SK-N-SH (cell line): ENCODE data around the gene PAPOLB.

DNA sequence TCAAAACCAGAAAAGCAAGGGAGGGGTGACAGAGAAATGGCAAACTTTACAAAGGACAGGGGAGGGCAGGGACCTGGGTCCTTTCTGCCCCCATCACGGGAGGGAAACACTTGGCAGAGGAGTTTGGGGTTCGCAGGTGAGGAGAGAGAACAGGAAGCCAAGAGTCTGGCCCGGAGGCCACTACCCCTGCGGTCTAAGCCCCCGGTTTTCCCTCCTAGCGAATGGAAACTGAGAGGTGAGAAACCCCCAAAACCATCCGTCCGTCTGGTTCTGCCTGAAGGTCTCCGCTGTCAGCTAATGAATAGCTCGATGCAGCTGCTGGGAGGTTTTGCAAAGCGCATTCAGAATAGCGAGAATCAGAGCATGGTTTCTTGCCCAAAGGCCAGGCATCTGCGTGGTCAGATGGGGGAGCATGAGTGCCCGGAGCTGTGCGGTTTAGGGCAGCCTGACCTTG is 882 bp downstream of the AMZ1 start:
- RRBS: no CpG with 5 or more reads among the region's 15 CpGs
CAGE:
- cytosol, long polyA plus RNA: no peak
- long polyA plus RNA: no peak
- nucleus, long polyA plus RNA: no peak

- RRBS: no CpG with 5 or more reads among the region's 11 CpGs
CAGE:
- cytosol, long polyA plus RNA: no peak
- long polyA plus RNA: no peak
- nucleus, long polyA plus RNA: no peak
Measured at GRCh38 chr7:2715236-2715589, 27.2 kb downstream of the AMZ1 start.

DNA sequence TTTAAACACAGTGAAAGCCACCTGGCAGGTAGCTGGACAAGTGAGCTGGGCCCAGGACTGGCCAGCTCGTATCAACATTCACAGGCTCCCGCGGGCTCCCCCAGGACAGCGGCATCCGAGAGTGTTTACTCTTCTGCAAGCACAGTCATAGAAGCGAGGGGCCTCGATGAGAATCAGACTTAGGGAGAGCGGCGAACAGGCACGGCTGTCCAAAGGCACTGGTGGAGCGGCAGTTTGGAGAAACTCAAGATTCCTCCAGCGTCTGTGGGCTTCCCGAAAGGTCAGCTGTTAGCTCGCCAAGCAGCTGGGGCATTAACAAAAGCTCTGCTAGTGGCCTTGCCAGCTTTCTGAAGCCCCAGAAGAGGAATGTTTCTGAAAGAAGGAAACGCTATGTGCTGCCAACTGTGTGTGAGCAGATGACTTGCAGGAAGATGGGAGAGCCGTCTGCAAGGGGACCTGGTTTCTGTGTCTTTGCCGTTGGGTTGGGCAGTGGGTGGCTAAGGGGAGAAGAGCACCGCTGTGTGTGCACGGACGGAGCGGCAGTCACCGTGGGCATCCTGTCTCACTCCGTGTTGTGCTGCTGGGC is 41.9 kb downstream of the AMZ1 start:
- RRBS: no CpG with 5 or more reads among the region's 23 CpGs
CAGE:
- cytosol, long polyA plus RNA: no peak
- long polyA plus RNA: no peak
- nucleus, long polyA plus RNA: no peak

DNA sequence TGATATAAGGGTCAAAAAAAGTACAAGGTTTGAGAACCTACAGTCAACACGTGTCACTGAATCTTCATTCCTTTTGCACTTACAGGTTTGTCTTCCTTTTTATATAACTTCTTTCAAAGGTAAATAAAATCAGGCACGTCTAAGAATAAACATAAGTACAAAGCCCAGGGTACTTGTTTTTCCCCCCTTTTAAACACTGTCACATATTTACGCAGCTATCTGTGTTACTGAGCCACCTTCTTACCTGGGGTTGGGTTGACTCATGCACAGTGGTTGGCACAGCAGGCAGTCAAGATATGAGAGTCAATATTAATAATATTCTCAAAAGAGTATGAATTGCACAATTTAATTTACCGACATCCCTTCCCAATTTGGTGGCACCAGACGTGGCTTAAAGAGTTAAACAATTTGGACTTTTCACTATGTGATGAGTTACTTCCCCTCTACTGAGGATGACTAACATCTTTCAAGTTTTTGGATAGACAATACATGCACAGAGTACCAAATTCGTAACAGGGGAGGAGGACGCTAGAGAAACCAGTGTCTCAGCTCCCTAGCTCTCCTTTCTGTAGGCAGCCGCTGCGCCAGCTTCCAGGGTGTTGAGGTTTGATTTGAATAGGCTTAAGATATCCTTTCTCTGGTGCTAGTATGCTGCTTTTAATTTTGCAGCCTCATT is 69.3 kb downstream of the GNA12 start:
- RRBS: no CpG with 5 or more reads among the region's 9 CpGs
CAGE:
- cytosol, long polyA plus RNA: no peak
- long polyA plus RNA: no peak
- nucleus, long polyA plus RNA: no peak

GRCh38 chr7:2784529-2785349 is 59.4 kb downstream of the GNA12 start:
- RRBS: no CpG with 5 or more reads among the region's 7 CpGs
CAGE:
- cytosol, long polyA plus RNA: no peak
- long polyA plus RNA: no peak
- nucleus, long polyA plus RNA: no peak

DNA sequence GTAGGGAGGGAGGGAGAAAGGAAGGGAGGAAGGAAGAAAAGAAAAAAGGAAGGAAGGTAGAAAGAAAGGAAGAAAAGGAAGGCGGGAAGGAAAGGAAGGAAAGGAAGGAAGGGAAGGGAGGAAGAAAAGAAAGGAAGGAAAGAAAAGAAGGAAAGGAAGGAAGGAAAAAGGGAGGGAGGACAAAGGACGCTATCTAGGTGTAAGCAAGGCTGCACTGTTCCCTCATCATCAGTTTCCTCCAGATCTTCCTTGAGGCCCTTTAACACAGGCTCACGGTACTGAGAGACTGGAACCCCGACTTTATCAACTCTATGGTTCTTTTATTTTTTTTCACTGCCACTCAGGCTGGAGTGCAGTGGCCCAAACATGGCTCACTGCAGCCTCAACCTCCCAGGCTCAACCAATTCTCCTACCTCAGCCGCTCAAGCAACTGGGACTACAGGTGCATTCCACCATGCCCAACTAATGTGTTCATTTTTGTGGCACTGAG is 2.1 kb downstream of the GNA12 start:
- RRBS: no CpG with 5 or more reads among the region's 5 CpGs
CAGE:
- cytosol, long polyA plus RNA: no peak
- long polyA plus RNA: no peak
- nucleus, long polyA plus RNA: no peak

- RRBS: no CpG with 5 or more reads among the region's 7 CpGs
CAGE:
- cytosol, long polyA plus RNA: no peak
- long polyA plus RNA: no peak
- nucleus, long polyA plus RNA: no peak
Measured at GRCh38 chr7:2956706-2957226, 86.9 kb downstream of the CARD11 start.

GRCh38 chr7:3106391-3106966 is 62.8 kb upstream of the CARD11 start:
- RRBS: no CpG with 5 or more reads among the region's 3 CpGs
CAGE:
- cytosol, long polyA plus RNA: no peak
- long polyA plus RNA: no peak
- nucleus, long polyA plus RNA: no peak

DNA sequence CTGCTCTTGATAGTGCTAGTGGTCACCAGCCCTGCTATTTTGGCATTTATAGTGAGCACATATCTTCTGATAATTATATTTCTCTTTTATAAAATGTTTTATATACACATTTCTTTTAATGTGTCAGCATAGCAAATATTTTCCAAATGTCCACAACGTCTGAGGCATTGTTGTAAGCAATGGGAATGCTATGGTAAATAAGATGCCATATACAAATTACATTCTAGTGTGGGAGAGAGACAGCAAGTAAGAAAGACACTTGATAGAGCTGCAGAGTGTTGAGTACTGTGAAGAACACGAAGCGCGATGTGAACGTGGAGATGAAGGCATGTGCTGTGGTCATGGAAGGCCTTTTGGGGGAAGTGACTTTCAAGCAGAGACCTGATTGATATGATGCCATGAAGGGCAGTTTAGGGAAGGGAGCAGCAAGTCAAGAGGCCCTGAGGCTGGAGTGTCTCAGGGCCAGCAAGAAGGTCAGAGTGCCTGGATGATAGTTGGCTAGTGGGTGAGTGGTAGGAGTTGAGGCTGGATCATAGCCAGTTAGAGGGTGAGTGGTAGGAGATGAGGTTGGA is 226.1 kb downstream of the SDK1 start:
- RRBS: no CpG with 5 or more reads among the region's 5 CpGs
CAGE:
- cytosol, long polyA plus RNA: no peak
- long polyA plus RNA: no peak
- nucleus, long polyA plus RNA: no peak

- RRBS: no CpG with 5 or more reads among the region's 8 CpGs
CAGE:
- cytosol, long polyA plus RNA: no peak
- long polyA plus RNA: no peak
- nucleus, long polyA plus RNA: no peak
Measured at GRCh38 chr7:3529028-3529917, 228.2 kb downstream of the SDK1 start.

DNA sequence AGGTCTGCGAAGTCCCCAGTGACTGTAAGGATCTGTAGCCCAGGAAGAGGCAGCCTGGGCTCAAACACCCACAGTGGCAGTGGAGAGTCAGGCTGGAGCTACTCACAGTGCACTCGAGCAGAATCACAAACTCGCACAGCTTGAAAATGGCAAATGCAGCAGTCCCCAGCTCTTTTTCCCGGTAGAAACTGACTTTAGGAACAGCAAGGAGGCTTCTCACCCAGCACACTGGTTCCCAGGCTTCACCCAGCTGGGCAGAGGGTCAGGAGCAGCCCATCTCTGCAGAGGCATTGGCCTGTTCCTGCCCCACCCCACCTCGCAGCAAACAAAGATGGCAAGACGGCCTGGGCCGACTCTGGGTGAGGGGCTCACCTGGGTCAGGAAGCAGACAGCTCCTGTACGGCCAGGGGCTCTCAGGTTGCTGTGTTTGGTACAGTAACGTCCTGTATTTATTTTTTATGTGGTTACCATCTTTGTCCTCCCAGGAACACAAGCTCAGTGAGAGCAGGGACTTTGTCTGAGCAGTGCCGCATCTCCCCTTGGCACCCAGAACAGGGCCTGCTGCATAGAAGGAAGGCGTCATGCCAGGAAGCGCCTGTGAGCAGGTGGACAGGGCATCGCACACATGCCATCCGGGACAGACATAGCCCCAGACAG is 585.1 kb upstream of the FOXK1 start:
- RRBS: no CpG with 5 or more reads among the region's 14 CpGs
CAGE:
- cytosol, long polyA plus RNA: no peak
- long polyA plus RNA: no peak
- nucleus, long polyA plus RNA: no peak

DNA sequence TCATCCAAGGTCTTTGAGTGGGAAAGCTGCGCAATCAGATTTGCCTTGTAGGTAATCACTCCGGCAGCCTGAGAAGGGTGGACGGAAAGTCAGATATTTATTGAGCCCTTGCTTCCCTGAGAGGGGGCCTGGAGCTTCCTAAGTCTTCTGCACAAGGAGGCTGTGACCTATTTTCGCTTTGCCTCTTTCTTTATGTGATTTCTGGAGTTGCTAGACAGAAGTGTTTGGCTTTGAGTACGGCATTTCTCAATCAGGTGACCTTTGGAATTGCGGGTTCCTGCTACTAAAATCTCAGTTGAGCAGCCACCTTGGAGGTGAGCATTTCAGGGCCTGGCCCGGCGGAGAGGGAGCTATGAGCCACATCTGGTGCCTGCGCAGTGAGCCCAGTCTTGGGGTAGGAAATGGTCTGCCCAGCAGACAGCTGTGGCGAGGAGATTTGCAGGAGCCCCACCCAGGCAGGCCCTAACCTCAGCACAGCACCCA is 548.0 kb upstream of the FOXK1 start:
- RRBS: no CpG with 5 or more reads among the region's 10 CpGs
CAGE:
- cytosol, long polyA plus RNA: no peak
- long polyA plus RNA: no peak
- nucleus, long polyA plus RNA: no peak

- RRBS: no CpG with 5 or more reads among the region's 3 CpGs
CAGE:
- cytosol, long polyA plus RNA: no peak
- long polyA plus RNA: no peak
- nucleus, long polyA plus RNA: no peak
Measured at GRCh38 chr7:4311395-4311594, 370.8 kb upstream of the FOXK1 start.

DNA sequence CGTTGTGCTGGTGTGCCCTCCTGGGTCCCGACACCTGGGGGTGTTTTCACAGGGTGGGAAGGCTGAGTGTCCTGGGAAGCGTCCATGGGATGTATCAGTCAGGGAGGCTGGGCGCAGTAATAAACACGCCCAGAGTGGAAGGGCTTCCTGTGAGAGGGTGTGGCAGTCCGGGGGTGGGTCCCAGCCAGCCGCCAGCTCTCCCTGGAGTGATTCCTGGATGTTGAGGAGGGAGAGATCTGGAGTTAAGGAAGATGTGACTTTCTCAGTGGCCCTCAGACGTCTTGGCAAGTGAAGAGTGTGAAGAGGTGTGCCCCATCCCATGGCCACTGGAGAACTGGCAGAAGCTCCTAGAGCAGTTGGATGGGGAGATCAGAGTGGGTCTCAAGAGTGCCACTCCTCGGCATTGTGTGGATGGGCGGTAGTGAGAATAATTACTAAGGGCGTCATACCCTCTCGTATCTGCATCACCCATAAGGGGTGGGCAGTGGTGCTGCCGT is 29.2 kb downstream of the FOXK1 start:
- RRBS: no CpG with 5 or more reads among the region's 13 CpGs
CAGE:
- cytosol, long polyA plus RNA: no peak
- long polyA plus RNA: no peak
- nucleus, long polyA plus RNA: no peak

DNA sequence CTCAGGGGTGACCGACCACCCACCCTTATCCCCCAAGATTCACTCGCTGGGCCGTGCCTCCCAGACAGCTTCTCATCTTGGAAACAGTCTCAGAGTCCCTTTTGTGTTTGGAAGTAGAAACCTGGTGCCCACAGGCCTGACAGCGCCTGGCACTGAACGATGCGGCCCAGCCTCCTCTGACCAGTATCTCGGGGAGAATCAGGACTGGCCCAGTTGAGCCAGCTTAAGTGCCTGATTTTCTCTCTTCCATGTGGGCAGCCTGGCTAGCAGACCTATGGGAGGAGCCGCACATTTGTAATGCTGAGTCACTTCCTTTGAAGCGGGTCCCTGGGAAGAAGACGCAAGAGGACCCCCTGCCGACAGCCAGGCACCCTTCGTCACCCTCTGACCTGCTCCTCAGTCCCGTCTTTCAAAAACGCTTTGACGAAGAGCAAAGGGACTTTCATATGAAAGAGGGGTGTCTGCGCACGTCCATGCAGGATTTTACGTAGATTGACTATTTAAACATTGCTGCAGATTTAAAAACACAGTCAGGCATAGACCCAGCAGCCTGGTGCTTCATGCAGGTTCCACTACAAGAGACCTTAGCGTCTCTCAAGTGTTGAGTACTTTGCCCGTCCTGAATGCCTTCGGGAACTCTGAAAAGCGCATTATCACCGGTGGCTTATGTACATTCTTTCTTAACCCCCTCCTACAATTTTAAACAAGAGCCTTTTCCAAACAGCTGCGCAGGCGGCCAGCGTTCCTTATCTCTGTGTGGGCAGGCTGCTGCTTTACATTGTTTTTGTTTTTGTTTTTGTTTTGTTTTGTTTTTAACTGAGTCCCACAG is 36.6 kb upstream of the AP5Z1 start:
- RRBS: no CpG with 5 or more reads among the region's 26 CpGs
CAGE:
- cytosol, long polyA plus RNA: no peak
- long polyA plus RNA: no peak
- nucleus, long polyA plus RNA: no peak

- RRBS: no CpG with 5 or more reads among the region's 18 CpGs
CAGE:
- cytosol, long polyA plus RNA: no peak
- long polyA plus RNA: no peak
- nucleus, long polyA plus RNA: no peak
Measured at GRCh38 chr7:4742119-4742523, 33.3 kb upstream of the AP5Z1 start.

GRCh38 chr7:4744202-4744537 is 31.3 kb upstream of the AP5Z1 start:
- RRBS: no CpG with 5 or more reads among the region's 14 CpGs
CAGE:
- cytosol, long polyA plus RNA: no peak
- long polyA plus RNA: no peak
- nucleus, long polyA plus RNA: no peak

GRCh38 chr7:4787877-4788306 is 12.5 kb downstream of the AP5Z1 start:
- RRBS: 96% methylated on average over 4 of the region's 15 CpGs
CAGE:
- cytosol, long polyA plus RNA: no peak
- long polyA plus RNA: no peak
- nucleus, long polyA plus RNA: no peak

DNA sequence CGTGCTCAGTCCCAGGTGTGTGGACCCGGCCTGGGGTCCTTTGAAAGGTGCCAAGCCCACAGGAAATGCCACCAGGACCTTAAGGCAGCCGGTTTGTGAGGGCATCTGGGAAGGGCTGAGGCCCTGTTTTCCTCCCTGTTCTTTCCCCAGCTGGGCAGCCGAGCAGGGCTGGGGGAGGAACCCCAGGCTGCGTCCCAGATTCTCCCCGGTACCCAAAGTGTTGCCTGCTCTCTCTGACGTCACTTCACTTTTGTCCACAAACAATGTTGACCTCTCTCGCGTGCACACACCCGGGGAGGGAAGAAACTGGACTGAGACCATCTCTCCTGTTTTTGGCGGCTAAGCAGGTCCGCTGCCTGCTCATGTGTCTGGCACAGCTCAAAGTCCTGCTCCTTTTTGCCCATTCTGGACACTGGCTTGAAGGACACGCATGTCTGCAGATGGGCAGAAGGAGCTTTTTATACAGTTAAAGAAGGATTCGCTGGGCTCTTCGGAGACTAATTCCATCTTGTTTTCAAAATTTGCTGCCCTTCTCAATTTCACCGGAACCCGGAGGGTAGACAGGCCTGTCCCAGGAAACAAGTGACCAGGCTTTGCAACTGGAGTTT is 37.4 kb downstream of the PAPOLB start:
- RRBS: 86% methylated on average over 9 of the region's 17 CpGs
CAGE:
- cytosol, long polyA plus RNA: no peak
- long polyA plus RNA: no peak
- nucleus, long polyA plus RNA: no peak

DNA sequence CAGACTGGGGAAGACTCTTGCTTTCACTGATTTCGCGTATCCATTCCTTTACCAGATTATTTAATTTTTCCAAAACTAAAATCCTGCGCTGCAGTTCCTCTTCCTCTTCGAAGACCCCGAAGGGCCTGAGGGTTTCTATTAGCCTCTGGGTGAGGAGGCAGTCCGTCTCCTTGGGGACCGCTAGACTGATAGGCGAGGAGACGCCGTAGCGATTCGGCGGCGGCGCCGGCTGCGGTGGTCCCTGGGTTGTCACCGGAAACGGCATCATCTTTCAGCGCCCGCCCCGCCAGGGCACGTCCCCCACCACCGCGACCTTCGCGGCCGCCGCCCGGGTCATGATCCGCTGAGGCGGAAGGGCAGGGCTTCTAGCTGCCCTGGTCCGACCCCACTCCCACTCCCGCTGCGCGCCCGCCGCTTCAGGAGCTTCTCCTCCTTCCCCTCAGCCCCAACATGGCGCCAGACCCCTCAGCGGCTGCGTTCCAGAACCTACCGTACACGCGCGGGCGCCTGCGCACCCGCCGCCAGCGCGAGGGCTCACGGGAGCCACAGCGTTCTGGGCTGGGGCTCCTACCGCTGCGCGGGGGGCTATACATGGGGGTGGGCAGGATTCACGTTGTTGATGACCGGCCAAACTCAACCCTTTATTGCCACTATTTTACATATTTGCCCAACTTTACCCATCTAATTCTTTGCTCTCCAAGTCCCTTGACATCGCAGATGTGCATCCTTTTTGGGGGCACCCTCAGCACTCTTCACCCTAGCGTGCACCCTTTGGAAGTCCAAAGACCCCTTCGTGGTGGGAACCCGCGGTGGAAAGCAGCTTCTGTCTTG is at the start of gene PAPOLB:
Gene PAPOLB, minus strand, starts transcription at position 488 of the 831 bp plus-strand sequence.
- RRBS: 97% methylated on average over 12 of the region's 63 CpGs
CAGE:
- cytosol, long polyA plus RNA: no peak
- long polyA plus RNA: no peak
- nucleus, long polyA plus RNA: no peak